Neutrophil (primary cell): ENCODE measurements around a stretch of chr2.

DNA sequence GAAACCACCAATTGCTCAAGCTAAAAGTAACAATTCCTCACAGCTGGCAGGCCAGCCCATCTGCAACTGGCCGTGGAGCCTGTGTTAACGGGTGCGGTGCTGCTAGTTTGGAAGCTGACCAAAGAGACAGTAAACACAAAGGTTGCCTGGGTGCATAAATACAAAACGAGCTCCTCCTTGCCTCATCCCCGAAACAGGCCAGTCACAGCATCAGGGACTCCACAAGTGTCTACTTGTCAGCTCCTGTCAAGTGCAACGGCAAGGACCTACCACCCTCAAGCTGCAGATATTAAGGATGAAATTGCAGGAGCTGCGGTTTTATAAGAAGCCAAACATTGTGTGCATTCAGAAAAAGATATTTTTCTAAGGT lies 32.1 kb downstream of the LGALSL start:
- PRO-cap, result no peak

GRCh38 chr2:64532364-64532764 lies 8.2 kb downstream of the AFTPH start:
- PRO-cap, result no peak

GRCh38 chr2:64649514-64650175 lies 4.1 kb downstream of the SERTAD2 start:
- PRO-cap, result no peak

DNA sequence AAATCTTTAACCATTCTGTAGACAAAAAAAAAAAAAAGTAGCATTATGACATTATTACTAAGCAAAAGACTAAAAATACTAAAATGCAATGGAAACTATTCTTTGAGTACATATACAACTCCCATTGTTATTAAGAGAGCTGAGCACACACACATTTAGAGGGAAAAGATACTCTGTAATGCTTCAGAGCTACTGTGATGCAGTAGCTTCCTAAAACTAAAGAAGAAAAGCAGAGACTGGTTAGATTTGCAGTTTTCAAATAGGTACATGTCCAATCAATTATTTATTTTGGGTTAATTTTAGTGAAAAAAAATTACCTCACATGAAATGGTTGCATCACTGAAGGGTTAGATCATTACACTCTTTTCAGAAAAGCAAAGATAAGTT lies 25.0 kb upstream of the SERTAD2 start:
- PRO-cap, result no peak

DNA sequence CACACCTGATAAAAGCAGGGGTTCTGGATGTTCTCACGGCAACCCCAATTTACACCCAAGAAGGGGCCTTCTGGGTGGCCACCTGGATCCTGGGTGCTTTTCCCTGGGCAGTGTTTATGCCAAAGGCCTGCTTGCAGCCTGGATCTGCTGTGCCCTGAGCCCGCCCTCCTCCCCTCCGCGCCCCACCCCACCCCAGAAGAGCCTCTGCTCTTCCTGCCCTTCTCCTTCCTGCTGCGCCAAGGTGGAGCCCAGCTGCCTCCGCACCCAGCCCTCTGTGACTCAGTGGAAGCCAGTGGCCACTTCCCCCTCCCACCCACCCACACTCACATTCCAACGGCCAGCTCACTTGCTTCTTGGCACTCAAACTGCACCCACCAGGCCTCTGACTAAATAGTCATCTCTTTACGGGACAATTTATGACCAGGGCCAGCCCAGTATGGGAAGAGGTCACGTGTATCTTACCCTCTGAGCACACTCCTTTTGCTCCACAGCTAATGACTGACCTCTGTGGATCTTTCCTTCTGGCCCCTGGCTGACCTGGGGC lies 150.4 kb upstream of the SLC1A4 start:
- PRO-cap, result no peak

DNA sequence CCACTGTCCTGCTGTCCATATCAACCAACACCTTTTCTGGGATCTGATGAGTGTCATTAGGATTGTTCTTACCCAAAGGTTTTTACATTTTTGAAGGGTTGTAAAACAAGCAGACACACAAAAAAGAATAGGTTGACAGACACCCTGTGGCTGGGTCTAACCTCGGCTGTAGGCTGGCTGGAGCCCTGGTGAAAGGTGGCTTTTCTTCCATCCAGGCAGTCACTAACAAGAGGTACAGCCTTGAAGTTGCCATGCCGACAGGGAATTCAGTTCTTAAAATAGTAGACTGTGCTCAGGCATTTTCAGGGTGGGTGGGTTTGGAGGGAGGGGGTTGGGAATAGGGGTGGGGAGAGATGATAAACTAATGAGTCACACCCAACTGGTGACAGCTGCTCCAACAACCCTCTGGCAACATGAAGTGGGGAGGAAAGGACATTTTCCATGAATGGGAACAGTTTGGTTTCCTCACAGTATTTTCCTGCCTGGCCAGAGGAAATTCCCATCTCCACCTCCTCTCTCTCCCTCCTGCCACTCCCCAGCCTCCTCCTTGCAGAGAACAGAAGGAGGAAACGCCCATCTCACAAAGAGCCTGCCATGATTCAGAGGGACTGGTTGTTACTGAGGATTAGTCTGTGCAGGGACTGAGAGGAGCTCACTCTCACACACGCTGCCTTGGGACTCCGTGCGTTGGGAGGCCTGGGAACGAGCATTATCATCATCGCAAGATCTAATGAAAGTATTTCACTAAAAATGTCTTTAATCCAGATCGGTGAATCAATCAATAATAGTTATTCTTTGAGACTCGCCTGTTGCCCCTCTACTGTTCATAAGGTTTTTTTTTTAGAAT lies 113.0 kb upstream of the SLC1A4 start:
- PRO-cap, result no peak

GRCh38 chr2:64922330-64922931 lies 66.8 kb upstream of the SLC1A4 start:
- PRO-cap, result no peak

DNA sequence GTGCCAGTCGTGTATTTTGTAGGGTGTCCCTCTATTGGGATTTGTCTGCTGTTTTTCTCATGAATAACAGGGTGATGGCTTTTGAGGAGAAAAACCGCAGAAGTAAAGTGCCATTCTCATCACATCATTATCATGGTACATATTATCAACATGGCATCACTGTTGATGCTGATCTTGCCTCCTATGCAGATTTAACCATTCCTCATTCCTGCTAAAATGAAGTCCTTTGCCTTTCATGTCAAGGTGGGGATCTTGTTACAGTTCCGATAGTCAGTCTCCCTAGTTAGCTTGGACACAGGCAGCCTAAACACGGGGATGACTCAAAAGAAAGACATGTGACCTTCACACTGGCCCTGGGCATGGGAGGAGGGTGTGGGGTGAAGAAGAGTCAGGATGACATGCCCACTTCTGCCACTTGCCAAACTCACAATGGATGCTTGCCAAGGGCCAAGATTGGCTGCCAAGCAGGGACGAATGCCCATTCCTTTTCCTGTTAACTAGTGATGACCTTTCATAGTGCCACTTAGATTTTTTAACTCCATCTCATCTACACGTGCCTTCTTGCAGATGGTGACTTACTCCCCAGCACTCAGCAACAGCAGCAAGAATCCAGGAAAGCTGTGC lies 14.0 kb upstream of the SLC1A4 start:
- PRO-cap, result no peak

GRCh38 chr2:64989856-64990179 lies 619 bp downstream of the SLC1A4 start:
- PRO-cap, result no peak

- PRO-cap, result no peak
Measured at GRCh38 chr2:65021274-65022000, 32.2 kb downstream of the SLC1A4 start.

DNA sequence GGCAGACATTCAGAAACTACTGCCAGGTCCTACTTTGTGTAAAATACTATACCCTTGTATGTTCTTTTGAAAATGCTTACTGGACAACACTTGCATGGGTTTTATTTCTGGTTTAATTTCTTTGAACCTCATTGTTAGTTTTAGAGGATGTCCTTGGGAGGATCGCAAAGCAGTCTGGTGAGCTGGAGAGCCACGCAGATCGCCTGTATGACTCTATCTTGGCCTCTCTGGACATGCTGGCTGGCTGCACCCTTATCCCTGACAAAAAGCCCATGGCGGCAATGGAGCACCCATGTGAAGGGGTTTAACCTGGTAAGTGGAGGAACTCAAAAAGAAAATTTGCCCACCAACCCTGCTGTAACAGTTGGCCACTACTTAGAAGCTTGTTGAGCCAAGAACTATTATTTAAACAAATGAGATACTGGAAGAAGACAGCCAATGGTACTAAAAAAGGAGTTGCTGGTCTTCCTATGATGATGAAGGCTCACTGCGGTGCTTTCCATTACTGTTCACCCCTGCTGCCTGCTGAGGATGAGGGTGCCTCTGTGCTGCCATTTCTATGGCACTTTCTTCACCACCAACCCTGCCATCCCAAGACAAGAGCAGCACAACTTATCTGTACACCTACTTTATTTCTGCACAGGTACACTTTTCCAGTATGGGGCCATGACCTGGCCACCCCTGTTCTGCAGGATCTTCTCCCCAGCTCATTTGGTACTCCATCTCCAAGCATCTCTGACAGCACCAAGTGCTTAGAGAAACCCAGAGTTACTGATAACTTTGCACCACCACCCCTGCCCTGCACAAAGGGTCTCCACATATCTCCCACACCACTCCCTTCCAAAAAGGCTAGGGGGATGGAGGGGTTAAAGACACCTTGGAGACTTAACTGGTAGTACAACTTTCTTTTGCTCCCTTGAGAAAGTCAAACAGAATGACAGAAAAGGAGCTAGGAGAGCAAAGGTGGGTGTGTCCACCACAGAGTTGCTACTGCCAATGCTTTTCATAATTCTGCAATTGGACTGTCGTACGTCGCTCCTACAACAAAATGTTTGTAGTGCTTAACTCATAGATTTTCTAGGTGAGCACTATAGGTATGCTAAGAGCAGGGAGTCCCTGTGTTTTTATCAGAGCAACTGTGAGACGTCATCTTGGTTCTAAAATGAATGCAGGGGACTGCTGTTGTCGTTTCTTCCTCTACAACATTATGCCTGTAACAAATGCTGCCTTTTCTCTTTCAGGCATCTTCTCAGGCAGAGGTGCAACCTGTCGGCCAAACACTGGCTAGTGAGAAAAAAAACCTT lies 26.6 kb downstream of the CEP68 start:
- PRO-cap, result no peak

DNA sequence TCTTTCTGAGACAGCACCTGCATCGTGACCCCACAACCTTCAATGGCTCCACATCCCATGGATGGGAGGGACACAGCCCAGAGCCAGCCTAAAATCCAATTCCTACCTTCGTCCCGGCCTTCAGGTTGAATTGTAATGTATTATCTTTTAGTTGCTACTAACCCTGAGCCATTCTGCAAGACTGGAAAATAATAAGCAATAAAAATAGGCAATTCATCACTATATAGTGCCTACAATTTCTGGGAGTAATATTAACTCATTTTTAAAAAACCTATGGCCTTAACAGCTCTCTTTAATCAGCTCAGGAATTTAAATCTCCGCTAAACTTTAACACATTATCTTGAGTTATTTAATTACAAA lies 1.1 kb upstream of the RAB1A start:
- PRO-cap, result no peak

GRCh38 chr2:65247962-65248765 lies 20.5 kb downstream of the ACTR2 start:
- PRO-cap, result no peak

GRCh38 chr2:65269896-65270357 lies 42.3 kb downstream of the ACTR2 start:
- PRO-cap, result no peak

- PRO-cap, result no peak
Measured at GRCh38 chr2:65300942-65301604, 73.4 kb downstream of the ACTR2 start.

GRCh38 chr2:65789947-65790373 lies 357.6 kb upstream of the SPRED2 start:
- PRO-cap, result no peak

- PRO-cap, result no peak
Measured at GRCh38 chr2:65943170-65943493, 491.8 kb upstream of the MEIS1 start.

GRCh38 chr2:66437068-66438120 lies 2.5 kb downstream of the MEIS1 start:
- PRO-cap, result no peak

- PRO-cap, result no peak
Measured at GRCh38 chr2:66494646-66495151, 59.8 kb downstream of the MEIS1 start.

- PRO-cap, result no peak
Measured at GRCh38 chr2:66686759-66687092, 251.8 kb downstream of the MEIS1 start.